A549 (cell line): Measurements from ENCODE around the gene CSTF1.

DNA sequence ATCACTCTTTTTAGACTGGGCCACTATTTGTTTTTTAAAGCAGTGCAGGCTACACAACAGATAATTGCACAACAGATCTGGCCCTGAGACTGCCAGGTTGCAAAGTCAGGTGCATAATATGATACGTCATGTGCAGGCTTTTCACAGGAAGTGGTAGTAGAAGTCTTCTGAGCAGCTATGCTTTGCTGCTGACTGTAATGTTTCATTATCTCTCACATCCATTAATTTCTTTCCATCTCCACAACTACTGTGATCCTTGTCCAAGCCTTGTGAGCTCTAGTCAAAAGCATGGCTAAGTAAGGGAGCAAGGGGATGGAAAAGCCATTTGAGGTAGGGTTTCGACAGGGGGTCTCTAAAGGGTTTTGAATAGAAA, 13.6 kb downstream of the PFDN4 start:
- PRO-cap: no peak
CAGE:
- cytosol, long polyA plus RNA: no peak
- long polyA plus RNA: no peak
- nucleus, long polyA plus RNA: no peak

GRCh38 chr20:55947991-55948376, 57.3 kb downstream of the CBLN4 start:
- PRO-cap: no peak
CAGE:
- cytosol, long polyA plus RNA: no peak
- long polyA plus RNA: no peak
- nucleus, long polyA plus RNA: no peak

DNA sequence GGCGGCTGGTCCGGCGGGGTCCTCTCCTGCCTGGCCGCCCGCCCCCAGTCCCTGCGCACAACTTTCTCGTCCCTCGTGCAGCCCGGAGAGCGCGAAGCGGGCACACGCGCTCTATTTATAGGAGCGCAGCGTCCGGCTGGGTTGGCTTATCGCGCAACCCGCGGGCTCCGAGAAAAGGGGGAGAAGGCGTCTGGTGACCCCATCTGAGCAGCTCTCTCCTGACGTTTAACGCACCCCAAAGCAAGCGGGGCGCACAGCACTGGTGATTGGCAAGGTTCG, 490 bp downstream of the CBLN4 start:
- PRO-cap: no peak
CAGE:
- cytosol, long polyA plus RNA: no peak
- long polyA plus RNA: no peak
- nucleus, long polyA plus RNA: no peak

DNA sequence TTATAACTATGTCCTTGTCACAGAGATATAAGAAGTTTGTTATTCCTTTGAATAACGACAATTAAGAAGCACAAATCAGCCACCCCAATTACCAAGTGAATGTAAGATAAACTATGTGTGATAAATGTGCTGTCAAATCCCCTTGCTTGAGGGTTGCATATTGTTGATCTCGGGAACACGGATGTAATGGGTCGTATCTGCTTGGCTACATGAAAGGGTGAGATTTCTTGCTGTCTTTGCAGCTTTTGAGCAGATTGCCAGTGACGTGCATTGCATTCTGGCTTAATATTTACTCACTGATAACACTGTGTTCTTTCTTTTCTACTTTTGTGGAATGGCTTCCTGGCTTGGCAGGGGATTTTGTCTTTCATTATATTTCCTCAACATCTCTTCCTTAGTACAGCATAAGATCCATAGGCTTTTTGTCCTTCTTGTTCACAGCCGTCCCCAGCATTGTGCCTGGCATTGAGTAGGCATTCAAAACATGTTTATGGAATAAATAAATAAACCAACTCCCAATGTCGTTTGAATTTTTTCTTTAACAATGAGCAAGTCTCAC, 10.4 kb upstream of the FAM210B start:
- PRO-cap: no peak
CAGE:
- cytosol, long polyA plus RNA: no peak
- long polyA plus RNA: no peak
- nucleus, long polyA plus RNA: no peak

- PRO-cap: no peak
CAGE:
- cytosol, long polyA plus RNA: no peak
- long polyA plus RNA: no peak
- nucleus, long polyA plus RNA: no peak
Measured at GRCh38 chr20:56391118-56391466, 923 bp downstream of the AURKA start.

- PRO-cap: bidirectional peak, plus-strand start at chr20:56392433, minus-strand start at chr20:56392204; unidirectional peak, plus-strand start at chr20:56392677
CAGE:
- cytosol, long polyA plus RNA: start-site peak on the plus strand at chr20:56392371-56392687, 1,956 and 3,128 reads in 2 replicates
- long polyA plus RNA: start-site peak on the plus strand at chr20:56392405-56392457, 189 and 178 reads in 2 replicates; start-site peak on the plus strand at chr20:56392513-56392550, 553 and 347 reads in 2 replicates; start-site peak on the plus strand at chr20:56392642-56392685, 219 and 126 reads in 2 replicates
- nucleus, long polyA plus RNA: start-site peak on the plus strand at chr20:56392370-56392538, 954 and 1,281 reads in 2 replicates; start-site peak on the plus strand at chr20:56392652-56392685, 106 and 129 reads in 2 replicates
Measured at GRCh38 chr20:56392336-56392843, at the start of gene CSTF1. TSS of gene CSTF1 (plus strand) at chr20:56392645.

GRCh38 chr20:56423858-56424328, 11.8 kb downstream of the CASS4 start:
- PRO-cap: no peak
CAGE:
- cytosol, long polyA plus RNA: no peak
- long polyA plus RNA: no peak
- nucleus, long polyA plus RNA: no peak

GRCh38 chr20:56476812-56477260, 8.4 kb downstream of the RTF2 start:
- PRO-cap: no peak
CAGE:
- cytosol, long polyA plus RNA: start-site peak on the plus strand at chr20:56477026-56477114, 130 and 34 reads in 2 replicates
- long polyA plus RNA: no peak
- nucleus, long polyA plus RNA: no peak

- PRO-cap: bidirectional peak, plus-strand start at chr20:56788482, minus-strand start at chr20:56788414
CAGE:
- cytosol, long polyA plus RNA: no peak
- long polyA plus RNA: no peak
- nucleus, long polyA plus RNA: no peak
Measured at GRCh38 chr20:56788145-56788638, 159.1 kb downstream of the TFAP2C start.

DNA sequence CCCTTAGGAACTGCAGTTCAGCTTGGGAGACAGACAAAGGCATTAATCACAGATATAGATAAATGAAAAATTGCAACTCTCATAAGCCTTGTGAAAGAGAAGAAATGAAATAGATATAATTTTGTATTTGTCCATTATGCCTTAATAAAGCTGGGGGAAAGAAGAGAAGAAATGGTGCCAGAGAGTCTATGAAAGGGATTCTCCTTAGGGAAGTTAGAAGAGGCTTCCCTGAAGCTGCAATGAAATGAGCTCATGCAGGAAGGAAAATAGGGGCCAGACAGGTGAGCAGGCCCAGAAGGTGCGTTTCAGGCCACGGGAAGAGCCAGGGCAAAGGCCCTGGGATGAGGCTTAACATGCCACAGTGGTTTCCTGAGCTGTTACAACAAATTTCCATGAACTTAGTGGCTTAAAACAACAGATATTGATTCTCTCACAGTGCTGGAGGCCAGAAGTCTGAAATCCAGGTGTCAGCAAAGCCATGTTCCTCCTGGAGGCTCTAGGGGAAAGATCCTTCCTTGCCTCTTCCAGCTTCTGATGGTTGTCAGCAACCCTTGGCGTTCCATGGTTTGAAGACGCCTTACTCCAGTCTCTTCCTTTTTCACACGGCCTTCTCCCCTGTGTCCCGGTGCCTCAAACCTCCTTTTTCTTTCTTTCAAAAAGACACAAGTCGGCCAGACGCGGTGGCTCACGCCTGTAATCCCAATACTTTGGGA, 167.9 kb downstream of the TFAP2C start:
- PRO-cap: no peak
CAGE:
- cytosol, long polyA plus RNA: no peak
- long polyA plus RNA: no peak
- nucleus, long polyA plus RNA: no peak

- PRO-cap: no peak
CAGE:
- cytosol, long polyA plus RNA: no peak
- long polyA plus RNA: no peak
- nucleus, long polyA plus RNA: no peak
Measured at GRCh38 chr20:56826686-56827868, 198.0 kb downstream of the TFAP2C start.

- PRO-cap: no peak
CAGE:
- cytosol, long polyA plus RNA: no peak
- long polyA plus RNA: no peak
- nucleus, long polyA plus RNA: no peak
Measured at GRCh38 chr20:57156949-57157433, 109.5 kb downstream of the BMP7 start.

- PRO-cap: no peak
CAGE:
- cytosol, long polyA plus RNA: no peak
- long polyA plus RNA: no peak
- nucleus, long polyA plus RNA: no peak
Measured at GRCh38 chr20:57157434-57157803, 109.0 kb downstream of the BMP7 start.

DNA sequence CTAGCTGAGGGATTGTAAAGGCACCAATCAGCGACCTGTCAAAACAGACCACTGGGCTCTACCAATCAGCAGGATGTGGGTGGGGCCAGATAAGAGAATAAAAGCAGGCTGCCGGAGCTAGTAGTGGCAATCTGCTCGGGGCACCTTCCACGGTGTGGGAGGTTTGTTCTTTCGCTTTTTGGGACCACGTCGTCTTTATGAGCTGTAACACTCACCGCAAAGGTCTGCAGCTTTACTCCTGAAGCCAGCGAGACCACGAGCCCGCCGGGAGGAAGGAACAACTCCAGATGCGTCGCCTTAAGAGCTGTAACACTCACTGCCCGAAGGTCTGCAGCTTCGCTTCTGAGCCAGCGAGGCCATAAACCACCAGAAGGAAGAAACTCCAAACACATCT, 1.9 kb upstream of the RAE1 start:
- PRO-cap: unidirectional peak, plus-strand start at position 126 of the sequence
CAGE:
- cytosol, long polyA plus RNA: no peak
- long polyA plus RNA: no peak
- nucleus, long polyA plus RNA: no peak

DNA sequence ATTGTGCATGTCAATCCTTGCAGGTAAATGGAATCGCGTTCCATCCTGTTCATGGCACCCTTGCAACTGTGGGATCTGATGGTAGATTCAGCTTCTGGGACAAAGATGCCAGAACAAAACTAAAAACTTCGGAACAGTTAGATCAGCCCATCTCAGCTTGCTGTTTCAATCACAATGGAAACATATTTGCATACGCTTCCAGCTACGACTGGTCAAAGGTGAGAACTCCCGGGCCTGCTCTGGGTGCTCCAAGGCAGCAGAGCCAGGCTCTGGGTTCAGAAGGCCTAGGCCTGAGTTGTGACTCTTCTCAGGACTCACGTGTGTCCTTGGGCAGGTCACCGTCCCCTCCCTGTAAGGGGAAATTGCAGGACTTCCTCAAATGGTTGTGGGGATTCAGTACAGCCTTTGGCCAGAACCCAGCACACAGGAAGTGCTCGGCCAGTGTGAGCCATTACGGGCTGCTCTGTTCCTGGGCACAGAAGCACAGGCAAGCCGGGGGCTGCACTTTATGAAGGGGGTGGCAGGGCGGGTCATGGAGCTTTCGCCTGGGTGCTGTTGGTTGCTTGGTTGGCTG, 16.5 kb upstream of the RBM38 start:
- PRO-cap: no peak
CAGE:
- cytosol, long polyA plus RNA: no peak
- long polyA plus RNA: no peak
- nucleus, long polyA plus RNA: no peak

GRCh38 chr20:57396617-57397583, 5.7 kb downstream of the RBM38 start:
- PRO-cap: no peak
CAGE:
- cytosol, long polyA plus RNA: no peak
- long polyA plus RNA: no peak
- nucleus, long polyA plus RNA: no peak

- PRO-cap: no peak
CAGE:
- cytosol, long polyA plus RNA: no peak
- long polyA plus RNA: no peak
- nucleus, long polyA plus RNA: no peak
Measured at GRCh38 chr20:57457073-57457713, 66.0 kb downstream of the RBM38 start.

DNA sequence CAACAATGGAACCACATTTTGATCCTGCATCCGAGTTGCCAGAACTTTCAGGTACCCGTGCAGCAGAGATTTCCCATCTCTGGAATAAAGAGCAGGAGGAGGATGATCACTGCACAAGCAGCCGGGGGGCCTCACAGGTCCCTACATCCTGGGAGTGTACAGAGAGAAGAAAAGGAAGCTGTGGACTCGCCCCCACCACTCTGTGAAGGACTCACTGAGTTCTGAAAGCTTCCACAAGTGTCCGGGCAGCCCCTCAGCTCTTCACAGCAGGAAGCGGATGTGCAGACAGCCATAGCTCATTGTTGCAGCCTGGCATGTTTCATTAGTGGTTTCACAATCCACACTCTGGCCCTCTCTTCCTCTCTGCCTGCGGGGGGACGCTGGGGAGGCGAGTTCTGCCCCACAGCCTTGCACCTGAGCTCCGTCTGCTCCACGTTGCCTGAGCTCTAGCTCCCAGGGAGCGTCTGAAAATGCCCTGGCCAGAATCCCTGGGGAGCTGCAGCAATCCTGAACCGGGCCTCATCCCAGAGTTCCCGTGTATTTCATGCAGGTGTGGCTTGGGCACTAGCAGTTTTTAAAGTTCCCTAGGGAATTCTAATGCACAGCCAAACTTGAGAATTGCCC, 51.8 kb downstream of the CTCFL start:
- PRO-cap: no peak
CAGE:
- cytosol, long polyA plus RNA: no peak
- long polyA plus RNA: no peak
- nucleus, long polyA plus RNA: no peak

- PRO-cap: no peak
CAGE:
- cytosol, long polyA plus RNA: no peak
- long polyA plus RNA: no peak
- nucleus, long polyA plus RNA: no peak
Measured at GRCh38 chr20:57480612-57481434, 44.1 kb downstream of the CTCFL start.

- PRO-cap: no peak
CAGE:
- cytosol, long polyA plus RNA: no peak
- long polyA plus RNA: no peak
- nucleus, long polyA plus RNA: no peak
Measured at GRCh38 chr20:57482987-57483602, 41.8 kb downstream of the CTCFL start.